Testis (tissue), 5 donors: ENCODE data around the genes OGN and NINJ1.

GRCh38 chr9:92404447-92404903 lies at the start of gene OGN:
OGN (minus strand) TSS chr9:92404578.
- PRO-cap, 3 experiments = no peak in any of the 3 experiments
- RAMPAGE, long total RNA, 2 experiments = start-site peak on the minus strand in 1 of 2 experiments, at chr9:92404562-92404621 at its widest, 68 reads per replicate
- RRBS = no CpG with 5 or more reads among the region's 2 CpGs

- PRO-cap, 3 experiments = no peak in any of the 3 experiments
- RAMPAGE, long total RNA, 2 experiments = no peak in any of the 2 experiments
- RRBS = no CpG with 5 or more reads among the region's 1 CpG
These were observed 22.2 kb upstream of the OMD start for GRCh38 chr9:92446368-92447017.

DNA sequence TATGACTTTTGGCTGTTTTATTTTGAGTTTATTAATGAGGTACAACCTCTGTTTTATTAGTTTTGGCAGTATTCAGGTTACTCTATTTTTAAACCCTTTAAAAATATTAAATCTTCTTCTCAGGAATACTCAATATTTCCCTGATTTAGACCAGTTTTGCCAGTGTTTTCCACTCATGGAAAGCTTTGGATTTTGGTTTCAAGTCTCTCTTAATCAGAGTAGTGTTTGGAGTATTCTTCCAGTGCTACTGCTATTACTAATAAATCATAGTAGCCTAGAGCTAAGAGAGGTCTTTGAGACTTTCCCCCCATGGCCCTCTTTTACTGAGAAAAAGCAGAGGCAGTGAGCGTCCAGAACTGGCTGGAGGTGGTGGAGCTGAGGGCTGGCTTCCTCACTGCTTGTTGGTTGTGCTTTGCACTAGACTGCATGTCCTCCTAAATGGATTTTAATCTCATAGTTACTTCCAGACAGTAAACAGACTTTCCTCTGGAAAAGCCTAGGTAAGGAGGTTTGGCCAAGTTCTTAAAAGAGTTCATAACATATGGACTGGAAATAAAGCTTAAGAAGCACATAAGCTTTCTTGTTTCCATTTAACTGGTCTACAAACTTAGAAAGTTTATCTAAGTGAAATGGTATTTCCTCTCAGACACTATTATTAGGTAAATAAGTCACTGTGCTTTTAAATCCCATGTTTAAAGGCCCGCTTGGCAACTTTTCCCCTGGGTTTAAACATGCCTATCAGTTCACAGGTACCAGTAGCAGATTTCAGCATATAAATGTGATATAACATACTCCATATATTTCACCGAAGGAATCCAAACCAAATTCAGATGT lies 55.6 kb downstream of the ECM2 start:
- PRO-cap, 3 experiments = peak in 1 of 3 experiments; most common plus-strand start position 682 of the sequence (in 1)
- RAMPAGE, long total RNA, 2 experiments = no peak in any of the 2 experiments
- RRBS = no CpG with 5 or more reads among the region's 3 CpGs

DNA sequence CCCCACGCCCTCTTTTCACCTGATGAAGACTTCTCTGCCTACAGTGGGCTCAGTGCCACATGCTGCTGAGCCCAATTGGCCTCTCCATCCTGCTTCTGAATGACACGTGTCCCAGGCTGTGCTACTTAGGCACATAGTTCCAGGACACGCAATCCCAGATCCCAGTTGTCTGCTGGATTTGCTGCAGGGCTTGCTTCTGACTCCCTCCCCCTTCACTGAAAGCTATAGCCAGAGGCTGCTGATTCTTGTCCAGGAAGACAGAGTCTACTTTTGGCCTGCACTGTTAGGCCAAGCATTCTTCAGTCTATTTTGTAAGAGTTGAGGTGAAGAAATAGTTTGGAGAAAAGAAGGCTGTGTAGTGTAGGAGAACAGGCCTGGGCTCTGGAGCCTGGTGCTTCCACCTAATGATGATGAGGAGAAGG lies 34.1 kb downstream of the ECM2 start:
- PRO-cap, 3 experiments = peak in 1 of 3 experiments; most common plus-strand start position 164 of the sequence (in 1)
- RAMPAGE, long total RNA, 2 experiments = no peak in any of the 2 experiments
- RRBS = no CpG with 5 or more reads among the region's 3 CpGs

DNA sequence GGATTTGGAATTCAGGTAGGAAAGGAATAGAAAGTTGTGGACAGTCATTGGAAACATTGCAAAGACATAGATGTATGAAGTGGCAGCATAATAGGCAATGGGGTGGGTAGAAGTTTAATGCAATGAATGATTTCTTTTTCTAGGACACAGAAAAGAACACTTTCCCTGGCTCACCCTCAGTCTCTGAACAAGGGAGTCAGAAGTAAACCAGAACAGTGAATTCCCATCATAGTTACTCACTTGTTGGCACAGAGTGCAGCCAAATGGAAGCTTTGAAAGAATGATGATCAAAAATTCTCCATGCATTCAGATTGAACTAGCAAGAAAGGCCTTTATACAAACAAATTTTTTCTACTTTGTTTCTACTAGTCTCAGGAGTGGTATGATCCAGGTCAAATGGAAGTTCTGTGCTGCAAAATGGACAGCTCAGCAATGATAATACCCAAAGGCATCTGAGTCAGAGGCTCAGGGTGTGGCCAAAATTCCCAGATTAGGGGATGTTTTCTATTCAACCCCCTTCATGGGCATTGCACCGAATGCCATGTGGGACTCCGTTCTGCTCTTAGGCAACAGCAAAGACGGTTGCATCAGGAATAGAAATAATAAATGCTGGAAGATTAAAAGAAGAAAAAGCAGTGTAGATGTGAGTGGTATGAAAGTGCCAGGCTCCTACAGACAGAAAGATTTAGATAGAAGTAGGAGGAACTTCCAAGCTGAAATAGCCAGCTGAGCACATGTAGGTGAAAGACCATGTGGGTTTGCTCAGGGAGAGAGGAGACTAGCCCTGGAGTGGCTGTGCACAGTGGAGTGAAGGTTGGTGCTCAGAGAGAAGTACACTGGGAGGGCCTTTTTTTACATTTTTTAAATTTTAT lies 29.5 kb downstream of the ECM2 start:
- PRO-cap, 3 experiments = peak in 1 of 3 experiments; most common minus-strand start position 185 of the sequence (in 1)
- RAMPAGE, long total RNA, 2 experiments = no peak in any of the 2 experiments
- RRBS = no CpG with 5 or more reads among the region's 3 CpGs

DNA sequence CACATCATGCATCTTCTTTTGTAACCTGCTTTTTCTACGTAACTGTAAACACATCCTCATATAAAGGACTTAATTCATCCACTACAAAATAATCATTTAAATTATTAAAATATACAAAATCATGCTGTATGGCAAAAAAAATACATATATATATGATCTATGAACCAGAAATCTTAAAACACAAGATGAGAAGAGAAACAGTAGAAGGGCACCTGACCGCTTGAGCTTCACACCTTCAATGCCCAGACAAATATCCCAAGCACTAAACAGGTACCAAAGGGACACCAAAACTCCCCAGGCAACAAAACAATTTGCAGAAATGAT lies 4.3 kb downstream of the IPPK start:
- PRO-cap, 3 experiments = no peak in any of the 3 experiments
- RAMPAGE, long total RNA, 2 experiments = no peak in any of the 2 experiments
- RRBS = no CpG with 5 or more reads among the region's 2 CpGs

GRCh38 chr9:92763660-92764407 lies 799 bp downstream of the BICD2 start:
- PRO-cap, 3 experiments = no peak in any of the 3 experiments
- RAMPAGE, long total RNA, 2 experiments = no peak in any of the 2 experiments
- RRBS = 2% methylated on average over 24 of the region's 47 CpGs

GRCh38 chr9:92963683-92964802 lies 16.7 kb downstream of the FGD3 start:
- PRO-cap, 3 experiments = no peak in any of the 3 experiments
- RAMPAGE, long total RNA, 2 experiments = no peak in any of the 2 experiments
- RRBS = no CpG with 5 or more reads among the region's 27 CpGs

DNA sequence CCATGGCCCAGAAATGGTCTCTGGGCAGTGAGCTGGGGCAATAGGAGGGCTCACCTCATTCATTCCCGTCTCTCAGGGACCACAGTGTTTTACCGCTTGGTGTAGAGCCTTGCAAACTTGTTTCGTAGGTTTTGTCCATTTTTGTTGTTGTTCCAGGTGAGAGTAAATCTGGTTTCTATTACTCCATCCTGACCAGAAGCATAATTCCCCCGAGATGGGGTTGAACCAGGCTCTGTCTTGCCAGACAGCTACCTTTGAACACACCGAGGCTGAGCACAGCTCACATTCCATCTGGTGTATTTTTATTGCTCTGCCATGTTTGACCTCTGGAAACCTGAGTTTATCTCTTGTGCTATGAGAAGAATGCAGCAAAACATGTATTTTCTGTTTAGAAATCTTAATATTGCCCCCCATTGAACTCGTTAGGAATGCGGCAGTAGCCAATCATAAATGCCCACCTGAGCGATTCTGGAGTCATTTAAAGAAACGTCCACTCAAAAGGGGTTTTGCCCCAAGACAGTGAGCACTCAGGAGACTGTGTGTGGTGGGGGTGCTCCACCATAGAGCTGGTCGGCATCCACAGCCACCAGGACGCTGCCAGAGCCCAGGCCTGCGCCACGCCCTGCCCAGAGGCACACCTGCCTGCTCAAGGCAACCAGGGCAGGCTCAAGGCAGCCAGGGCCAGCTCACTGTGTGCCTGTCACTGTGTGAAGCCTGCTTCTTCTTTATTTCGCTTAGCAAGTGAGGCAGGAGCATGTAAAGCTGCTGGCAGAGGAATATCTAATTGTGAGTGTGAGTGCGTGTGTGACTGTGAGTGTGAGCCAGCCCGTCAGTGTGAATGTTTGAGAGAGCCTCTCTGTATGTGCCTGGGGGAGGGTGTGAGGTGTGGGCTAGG lies 26.9 kb downstream of the FGD3 start:
- PRO-cap, 3 experiments = no peak in any of the 3 experiments
- RAMPAGE, long total RNA, 2 experiments = no peak in any of the 2 experiments
- RRBS = no CpG with 5 or more reads among the region's 16 CpGs

DNA sequence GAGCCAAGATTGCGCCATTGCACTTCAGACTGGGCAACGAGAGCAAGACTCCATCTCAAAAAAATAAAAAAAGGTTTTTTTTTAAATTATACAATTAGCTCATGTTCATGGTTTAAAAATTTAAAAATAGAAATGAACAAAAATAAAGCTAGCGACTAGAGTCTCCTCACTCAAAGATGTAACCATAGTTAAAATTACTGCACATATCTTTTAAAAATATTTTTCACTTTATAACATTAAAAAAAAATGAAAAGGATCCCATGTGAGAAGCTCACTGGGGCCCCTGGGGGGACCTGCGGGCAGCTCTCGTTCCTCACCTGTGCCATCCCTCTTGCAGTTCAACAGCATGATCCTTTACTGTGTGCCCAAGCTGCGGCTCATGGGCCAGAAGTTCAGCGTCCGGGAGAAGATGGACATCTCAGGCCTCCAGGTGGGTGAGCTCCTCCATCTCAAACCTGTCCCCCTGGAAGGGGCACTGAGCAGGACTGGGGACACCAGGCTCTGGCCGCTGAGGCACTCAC lies 43.0 kb upstream of the SUSD3 start:
- PRO-cap, 3 experiments = no peak in any of the 3 experiments
- RAMPAGE, long total RNA, 2 experiments = no peak in any of the 2 experiments
- RRBS = no CpG with 5 or more reads among the region's 9 CpGs

DNA sequence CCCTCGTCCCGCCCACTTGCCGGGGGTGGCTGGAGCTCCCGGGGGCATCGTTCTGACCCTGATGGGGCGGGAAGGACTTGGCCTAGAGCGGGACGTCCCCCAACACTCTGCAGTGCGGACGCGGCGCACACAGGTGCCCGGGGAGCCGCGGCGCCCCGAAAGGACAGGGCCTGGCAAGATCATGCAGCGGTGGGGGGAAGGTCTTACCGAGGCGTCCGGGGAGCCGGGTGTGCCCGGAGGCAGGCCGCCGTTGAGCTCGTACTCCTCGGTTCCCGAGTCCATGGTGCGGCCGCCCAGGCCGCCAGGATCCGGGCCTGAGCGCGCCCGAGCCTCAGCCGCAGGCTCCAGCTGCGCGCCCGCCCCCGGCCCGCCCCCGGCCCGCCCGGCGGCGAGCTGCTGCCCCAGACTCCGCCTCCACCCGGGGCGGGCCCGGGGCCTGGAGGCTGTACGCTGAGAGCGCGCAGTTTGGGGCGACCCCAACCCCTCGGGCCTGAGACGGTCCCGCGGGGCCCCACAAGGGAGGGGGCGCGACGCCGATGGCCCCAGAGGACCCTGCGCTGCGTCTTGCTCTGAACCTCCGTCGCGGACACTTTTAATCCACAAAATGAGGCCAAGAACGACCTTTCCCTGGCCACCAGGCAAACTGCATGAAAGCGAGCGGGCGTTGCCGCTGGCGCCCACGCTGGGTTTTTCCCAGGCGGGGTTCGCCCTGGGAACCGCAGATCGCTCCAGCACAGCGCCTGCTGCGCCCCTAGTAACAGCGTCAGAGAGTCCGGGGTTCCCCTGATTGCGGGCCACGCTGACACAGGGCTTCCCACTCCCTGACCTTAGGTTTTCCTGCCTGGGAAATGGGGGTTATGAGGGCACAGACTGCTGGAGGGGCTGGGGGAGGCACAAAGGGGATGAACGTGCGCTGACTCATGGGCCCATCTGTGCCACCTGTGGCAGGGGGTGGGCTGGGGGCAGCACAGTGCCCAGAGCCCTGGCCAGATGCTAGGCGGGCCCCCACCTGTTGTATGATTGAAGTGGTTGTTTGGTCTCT lies at the start of gene NINJ1:
NINJ1 (minus strand) TSS at position 316 of the 1,042 bp plus-strand sequence.
- PRO-cap, 3 experiments = peak in 3 of 3 experiments; most common plus-strand start position 426 of the sequence (in 3); most common minus-strand start position 316 of the sequence (in 3)
- RAMPAGE, long total RNA, 2 experiments = start-site peak on the minus strand in 2 of 2 experiments, centred at positions 329 to 334 of the sequence, 1,452 to 1,765 reads per replicate
- RRBS = 1% methylated on average over 37 of the region's 87 CpGs

GRCh38 chr9:93218081-93218584 lies 34.2 kb downstream of the WNK2 start:
- PRO-cap, 3 experiments = no peak in any of the 3 experiments
- RAMPAGE, long total RNA, 2 experiments = no peak in any of the 2 experiments
- RRBS = no CpG with 5 or more reads among the region's 7 CpGs

DNA sequence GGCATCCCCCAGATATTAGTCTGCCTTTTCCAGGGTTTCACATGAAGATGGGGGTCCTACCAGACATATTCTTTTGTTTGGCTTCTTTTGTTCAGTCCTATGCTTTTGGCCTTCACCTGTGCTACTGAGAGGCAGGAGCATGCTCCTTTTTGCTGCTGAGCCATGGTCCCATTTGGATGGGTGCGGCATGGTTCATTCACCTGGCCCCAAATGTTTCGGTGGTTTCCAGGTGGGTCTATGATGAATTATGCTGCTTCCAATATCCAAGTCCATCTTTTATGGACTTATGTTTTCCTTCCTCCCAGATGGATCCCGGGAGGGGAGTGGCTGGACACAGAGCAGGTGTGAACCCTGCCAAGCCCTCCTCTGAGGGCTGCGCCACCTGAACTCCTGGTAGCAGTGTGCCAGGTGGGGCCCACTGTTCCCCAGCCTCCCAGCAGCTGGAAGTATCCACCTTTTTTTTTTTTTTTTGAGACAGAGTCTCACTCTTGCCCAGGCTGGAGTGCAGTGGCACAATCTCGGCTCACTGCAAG lies 42.8 kb downstream of the WNK2 start:
- PRO-cap, 3 experiments = no peak in any of the 3 experiments
- RAMPAGE, long total RNA, 2 experiments = no peak in any of the 2 experiments
- RRBS = no CpG with 5 or more reads among the region's 5 CpGs

- PRO-cap, 3 experiments = no peak in any of the 3 experiments
- RAMPAGE, long total RNA, 2 experiments = no peak in any of the 2 experiments
- RRBS = no CpG with 5 or more reads among the region's 10 CpGs
These were observed 58.9 kb upstream of the FAM120AOS start for GRCh38 chr9:93512042-93512841.

DNA sequence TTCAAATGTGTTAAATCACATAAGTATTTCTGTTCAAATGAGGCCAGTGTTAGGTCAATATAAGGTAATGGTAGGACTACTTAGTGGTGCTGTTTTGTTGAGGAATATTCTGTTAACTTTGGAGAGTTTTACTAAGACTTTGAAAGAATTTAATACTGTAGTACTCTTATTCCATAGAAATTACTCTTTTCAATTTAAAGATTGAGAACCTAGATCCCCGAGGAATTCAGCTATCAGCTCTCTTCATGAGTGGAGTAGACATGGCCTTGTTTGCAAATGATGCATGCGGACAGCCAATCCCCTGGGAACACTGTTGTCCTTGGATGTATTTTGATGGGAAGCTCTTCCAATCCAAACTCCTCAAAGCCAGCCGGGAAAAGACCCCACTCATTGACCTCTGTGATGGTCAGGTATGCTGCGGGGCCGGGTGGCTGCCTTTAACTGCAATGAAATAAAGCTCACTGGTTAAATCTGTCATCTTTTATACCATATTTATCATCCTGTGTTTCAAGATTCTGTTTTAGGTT lies 20.1 kb upstream of the PHF2 start:
- PRO-cap, 3 experiments = no peak in any of the 3 experiments
- RAMPAGE, long total RNA, 2 experiments = no peak in any of the 2 experiments
- RRBS = no CpG with 5 or more reads among the region's 5 CpGs

- PRO-cap, 3 experiments = peak in 3 of 3 experiments; most common minus-strand start chr9:93577021 (in 2)
- RAMPAGE, long total RNA, 2 experiments = no peak in any of the 2 experiments
- RRBS = 2% methylated on average over 47 of the region's 94 CpGs
These were observed 685 bp downstream of the PHF2 start for GRCh38 chr9:93576910-93577628.

- PRO-cap, 3 experiments = no peak in any of the 3 experiments
- RAMPAGE, long total RNA, 2 experiments = no peak in any of the 2 experiments
- RRBS = 17% methylated on average over 3 of the region's 12 CpGs
These were observed 1.2 kb downstream of the PHF2 start for GRCh38 chr9:93577629-93578034.

DNA sequence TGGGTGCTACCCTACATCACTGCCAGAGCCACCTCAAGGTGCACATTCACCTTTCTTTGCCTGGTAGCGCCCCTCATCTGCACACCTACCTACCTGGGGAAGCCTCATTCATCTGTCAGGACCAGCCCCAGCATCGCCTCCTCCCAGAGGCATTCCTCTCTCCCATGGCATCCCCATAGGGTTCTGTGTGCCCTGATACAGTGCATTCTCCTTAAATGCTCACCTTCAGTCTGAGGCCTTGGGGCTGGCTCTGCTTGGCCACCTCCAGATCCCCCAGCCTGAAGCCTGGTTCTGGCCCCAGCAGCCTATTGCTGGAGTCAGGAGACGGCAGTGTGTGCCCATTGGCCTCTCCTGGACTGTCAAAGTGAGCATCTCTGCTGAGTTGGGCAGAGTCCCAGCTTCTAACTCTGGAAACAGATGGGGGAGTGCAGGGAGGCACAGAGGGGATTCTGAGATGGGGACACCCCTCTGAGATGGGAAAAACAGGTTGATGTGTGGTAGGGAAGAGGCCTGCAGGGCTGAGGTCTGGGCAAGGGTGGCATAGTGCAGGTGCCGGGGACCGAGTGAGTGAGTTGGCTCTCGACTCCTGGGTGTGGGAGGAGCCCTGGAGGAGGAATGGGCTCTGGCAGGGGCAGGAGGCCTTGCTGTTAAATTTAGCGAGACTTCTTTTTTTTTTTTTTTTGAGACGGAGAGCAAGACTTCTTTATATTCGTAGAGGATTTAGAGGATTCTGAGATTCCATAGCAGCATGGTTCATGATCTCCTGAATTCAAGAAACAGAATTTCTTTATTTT lies 27.5 kb downstream of the PHF2 start:
- PRO-cap, 3 experiments = no peak in any of the 3 experiments
- RAMPAGE, long total RNA, 2 experiments = no peak in any of the 2 experiments
- RRBS = no CpG with 5 or more reads among the region's 9 CpGs

DNA sequence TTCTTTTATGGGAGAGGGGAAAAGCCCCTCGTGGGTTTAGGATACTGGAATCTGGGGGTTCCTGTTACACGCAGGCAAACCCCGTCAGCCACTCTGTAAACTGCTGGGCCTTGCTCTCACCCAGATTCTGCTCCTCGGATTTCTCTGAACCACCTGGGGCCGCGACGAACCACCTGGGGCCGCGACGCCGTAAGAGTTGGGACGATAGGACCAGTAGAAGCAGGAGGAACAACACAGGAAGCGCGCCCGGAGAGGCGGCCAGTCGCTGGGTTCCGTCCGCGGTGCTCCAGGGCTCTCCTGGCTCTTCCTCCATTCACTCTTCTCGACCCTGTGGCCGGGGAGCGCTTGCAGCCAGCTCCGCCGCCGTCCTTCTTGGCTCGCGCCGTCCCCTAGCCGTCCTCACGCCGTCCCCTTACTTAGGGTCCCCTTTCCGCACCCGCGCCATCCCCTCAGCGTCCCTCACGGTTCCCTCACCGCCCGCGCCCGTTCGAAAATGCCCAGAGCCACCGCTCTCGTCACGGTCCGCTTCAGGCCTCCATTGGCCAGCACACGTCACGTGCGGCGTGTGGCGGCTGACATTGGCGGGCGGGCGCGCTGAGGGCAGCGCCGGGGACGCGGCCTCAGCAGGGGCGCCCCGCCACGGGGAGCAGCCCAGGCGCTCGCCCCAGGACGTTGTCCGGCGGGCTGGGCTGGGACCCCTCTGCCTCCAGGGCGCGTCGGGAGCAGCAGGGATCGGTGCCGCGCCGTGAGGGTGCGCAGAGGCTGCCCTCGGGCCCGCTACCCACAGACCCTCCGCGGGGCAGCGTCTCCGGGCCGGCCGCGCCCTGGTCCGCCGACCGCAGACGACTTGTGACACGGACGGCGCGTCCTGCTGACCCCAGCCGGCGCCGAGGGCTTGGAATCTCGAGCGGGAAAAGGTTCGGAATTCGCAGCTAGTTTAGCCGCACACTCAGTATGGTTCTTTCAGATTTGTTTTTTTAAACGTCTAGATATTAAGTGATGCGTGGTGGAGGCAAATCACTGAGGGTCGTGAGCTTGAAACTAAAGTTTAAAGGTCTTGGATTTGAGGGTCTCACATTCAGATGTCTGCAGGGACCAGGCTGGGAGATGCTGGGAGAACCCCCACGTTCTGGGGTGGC lies 53.7 kb upstream of the PTPDC1 start:
- PRO-cap, 3 experiments = peak in 3 of 3 experiments; most common plus-strand start position 603 of the sequence (in 3); most common minus-strand start position 485 of the sequence (in 3)
- RAMPAGE, long total RNA, 2 experiments = no peak in any of the 2 experiments
- RRBS = 3% methylated on average over 23 of the region's 104 CpGs

GRCh38 chr9:94107915-94108884 lies 23.9 kb downstream of the PTPDC1 start:
- PRO-cap, 3 experiments = no peak in any of the 3 experiments
- RAMPAGE, long total RNA, 2 experiments = no peak in any of the 2 experiments
- RRBS = no CpG with 5 or more reads among the region's 6 CpGs